ENCODE measurements around a stretch of chr2.

GRCh38 chr2:39512103-39512778 is 75.2 kb upstream of the MAP4K3 start:
- RRBS: no CpG with 5 or more reads among the region's 8 CpGs

DNA sequence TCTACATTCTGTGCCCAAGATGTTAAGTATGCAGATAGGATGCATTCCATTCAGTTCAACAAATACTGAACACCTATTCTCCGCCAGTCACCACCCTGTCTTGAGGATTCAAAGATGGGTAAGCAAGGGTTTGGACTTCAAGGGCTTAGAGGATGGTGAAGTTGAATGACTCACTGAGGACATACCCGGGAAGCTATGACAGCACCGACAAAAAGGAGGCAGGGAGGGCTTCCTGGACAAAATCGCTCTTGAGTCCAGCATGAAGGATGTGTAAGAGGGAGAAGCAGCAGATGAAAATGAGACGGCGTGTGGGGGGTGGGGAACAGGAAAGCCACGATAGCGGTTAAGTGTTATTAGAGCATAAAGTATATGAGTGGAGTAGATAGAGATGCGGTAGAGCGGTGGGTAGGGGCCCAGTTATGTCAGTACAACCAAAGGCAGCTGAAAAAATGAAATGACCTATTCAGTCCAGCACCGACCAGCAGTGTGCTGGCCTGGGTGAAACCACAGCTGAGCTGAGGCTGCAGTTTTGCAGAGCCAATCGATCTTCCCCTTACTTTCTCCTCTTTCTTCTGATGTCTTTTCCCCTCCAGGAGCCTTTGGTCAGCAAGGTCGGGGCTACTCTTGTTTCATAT is 1.8 kb upstream of the THUMPD2 start:
- RRBS: no CpG with 5 or more reads among the region's 13 CpGs

DNA sequence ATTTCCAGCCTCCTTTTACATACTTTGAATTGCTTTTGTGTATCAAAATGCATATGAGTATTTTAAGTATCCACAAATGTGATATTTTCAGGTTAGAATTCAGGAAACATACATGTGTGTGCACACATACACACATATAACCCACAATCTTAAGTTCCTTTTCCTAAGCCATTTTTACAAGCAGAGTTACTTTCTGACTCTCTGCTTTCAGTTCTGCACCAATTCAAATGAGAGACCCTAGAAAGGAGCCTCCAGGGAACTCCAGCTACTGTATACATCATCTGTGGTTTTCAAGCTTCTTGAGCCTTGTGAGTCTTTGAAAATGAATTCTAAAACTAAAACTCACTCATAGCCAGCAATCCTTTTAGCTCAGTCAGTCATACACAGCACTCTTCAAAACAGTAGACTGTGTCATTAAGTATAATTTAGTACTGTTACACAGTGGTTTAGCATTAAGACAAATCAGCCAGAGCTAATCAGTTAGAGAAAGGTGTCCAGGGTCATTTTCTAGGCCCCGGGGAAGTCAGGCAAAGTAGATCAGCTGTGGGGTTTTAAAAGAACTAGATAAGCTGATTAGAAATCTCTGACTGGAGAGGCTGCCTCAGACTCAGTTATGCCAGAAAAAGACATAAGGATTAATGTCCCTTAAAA is 322.0 kb upstream of the THUMPD2 start:
- RRBS: no CpG with 5 or more reads among the region's 1 CpG

DNA sequence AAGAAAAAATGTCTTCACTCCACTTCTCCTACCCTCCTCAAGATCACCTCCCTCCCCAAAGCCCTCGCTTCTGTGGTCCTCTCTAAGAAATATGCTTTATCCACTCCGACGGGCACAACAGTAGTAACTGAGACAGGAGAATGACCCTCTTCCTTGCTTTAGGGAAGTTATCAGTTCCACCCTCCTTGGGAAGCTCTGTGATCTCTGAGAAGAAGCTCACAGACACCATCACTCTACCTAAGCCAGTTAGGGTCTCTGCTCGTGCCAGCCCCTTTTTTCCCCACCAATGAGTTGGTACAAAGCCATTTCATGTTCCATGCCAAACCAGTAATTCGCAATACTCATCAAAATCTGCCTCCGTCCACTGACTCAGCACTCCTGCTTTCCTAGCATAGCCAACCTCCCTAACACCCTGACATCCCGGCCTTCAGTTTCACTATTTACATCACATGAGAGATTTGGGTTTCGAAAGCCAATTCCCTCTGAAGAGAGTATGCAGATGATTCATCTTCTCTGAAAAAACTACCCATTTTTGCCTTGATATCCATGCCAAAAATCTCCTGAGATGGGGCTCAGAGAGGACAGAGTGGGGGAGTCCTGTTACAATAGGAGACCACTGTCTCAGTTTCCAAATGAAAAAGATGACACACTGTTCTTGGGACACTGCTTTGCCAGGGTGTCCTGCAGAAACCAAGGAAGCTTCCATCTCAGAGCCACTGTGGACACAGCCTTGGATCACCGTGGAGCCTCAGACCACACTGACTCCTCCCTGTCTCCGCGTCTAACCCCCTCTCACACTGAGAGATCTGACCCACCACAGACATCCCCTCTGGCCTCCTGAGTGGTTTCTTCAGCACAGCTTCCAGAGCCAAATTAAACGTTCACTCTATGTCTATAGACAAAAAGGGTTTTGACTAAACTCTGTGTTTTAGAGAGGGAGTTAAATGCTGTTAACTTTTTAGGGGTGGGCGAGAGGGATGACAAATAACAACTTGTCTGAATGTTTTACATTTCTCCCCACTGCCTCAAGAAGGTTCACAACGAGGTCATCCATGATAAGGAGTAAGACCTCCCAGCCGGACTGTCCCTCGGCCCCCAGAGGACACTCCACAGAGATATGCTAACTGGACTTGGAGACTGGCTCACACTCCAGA is 113.7 kb upstream of the PKDCC start:
- RRBS: no CpG with 5 or more reads among the region's 16 CpGs

- RRBS: no CpG with 5 or more reads among the region's 13 CpGs
These were observed 100.1 kb upstream of the PKDCC start for GRCh38 chr2:41947571-41948245.

DNA sequence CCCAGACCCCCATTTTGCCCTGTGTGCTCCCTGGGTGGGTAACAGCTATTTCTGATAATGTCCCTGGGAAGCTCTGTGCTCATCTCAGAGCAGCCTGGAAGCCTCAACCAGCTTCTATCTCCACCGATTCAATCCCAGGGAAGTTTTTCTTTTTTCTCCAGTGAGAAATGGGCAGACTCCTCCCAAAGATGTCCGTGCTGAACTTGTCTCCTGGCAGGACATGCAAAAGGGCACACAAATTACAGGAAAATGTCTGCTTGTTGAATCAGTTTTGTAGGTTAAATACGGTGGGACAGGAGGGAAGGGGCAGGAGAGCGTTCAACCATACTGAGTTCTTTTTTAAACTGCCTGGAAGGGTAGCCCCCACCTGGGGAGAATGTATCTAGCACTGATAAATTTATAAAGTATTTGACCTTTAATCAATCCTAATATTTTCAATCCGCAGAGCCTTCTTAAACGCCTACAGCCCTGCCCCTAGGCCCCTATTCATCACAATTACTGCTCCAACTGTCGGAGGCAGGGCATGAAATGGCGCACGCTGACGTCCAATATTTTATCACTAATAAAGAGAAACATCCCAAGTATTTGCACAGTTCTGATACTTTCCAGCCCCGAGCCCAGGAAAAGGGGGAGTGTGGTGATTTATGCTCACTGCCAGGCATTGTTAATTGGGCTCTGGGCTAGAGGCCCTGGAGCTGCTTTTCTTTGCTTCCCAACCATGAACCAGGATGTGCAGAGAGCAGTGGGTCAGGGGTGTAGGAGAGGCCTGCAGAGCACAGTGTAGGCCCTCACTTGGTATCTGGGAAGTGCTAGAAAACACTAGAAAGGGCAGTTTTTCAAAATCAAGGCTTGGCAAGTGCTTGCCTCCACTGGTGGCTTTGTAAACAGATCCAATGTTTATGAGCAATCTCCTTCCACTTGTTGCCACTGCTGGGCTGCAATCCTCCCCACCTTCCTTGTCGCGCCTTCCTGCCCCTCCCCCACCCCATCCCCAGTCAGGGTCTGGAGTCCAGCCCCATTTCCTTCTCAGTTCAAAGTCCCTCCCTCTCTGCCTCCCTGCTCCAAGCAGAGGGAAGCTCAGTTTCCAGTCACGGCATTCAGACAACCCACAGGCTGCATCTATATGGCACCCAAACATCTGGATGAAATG is 84.2 kb upstream of the PKDCC start:
- RRBS: no CpG with 5 or more reads among the region's 14 CpGs

DNA sequence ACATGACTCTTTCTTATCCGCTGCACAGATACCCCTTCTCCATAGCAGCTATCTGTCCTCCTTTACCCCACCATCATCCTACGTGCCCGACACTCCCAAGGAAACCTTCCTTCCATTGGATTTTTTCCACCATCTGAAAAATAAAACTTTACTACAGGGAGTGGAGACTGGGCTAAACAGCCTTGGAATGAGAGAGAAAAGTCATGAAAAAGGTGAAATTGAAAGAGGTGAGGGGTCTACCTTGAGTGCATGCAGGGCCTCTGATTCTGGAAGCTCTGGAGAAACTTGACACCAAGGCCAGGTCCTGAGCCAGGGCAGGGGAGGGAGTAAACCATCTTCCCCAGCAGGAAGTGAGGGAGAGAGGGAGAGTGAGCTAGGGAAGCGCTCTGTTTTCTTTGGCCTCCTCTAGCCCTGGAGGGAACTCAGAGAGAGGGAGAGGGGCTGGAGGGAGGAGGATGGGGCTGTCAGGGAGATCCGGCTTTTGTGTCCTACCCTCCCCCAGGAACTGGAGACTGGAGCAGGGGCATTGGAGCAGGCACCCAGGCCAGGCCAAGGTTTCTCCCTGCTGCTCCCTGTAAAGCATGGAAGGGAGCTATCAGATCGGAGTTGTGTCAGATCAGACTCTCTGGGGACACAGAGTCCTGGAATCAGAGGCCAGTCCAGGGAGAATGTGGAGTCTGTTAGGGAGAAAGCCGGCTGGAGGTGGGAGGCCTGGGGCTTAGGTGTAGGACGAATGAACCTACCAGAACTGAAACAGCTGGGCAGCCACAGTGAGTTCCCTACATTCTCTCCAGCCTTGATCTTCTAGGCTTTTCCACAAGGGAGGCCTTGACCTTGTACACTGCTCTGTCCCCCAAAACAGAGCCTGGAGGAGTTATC is 22.7 kb upstream of the PKDCC start:
- RRBS: no CpG with 5 or more reads among the region's 8 CpGs

GRCh38 chr2:42048495-42049462 is 958 bp downstream of the PKDCC start:
- RRBS: 94% methylated on average over 18 of the region's 52 CpGs

- RRBS: no CpG with 5 or more reads among the region's 27 CpGs
These were observed 36.3 kb upstream of the EML4 start for GRCh38 chr2:42132346-42133757.

GRCh38 chr2:42141167-42141598 is 28.0 kb upstream of the EML4 start:
- RRBS: no CpG with 5 or more reads among the region's 6 CpGs

DNA sequence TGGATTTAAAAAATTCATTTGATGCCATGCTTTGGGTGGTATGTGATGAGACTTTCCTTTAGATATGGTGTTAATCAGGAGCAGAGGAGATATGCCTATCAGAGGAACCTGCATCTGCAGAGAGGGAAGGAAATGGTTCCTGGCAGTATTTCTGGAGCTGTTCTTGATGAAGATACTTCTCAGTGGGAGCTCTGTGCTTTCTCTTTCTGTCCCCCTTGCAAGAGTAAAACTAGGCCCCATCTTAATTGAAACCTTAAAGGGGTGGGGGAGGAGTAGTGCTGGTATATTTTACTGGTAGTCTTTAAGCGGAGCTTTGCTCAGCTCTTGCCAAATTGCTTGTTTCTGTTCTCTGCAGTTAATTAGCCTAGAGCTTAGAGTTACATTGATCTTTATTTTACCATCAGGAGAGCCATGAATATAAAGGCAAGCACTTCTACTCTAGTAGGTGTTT is 2.5 kb downstream of the EML4 start:
- RRBS: no CpG with 5 or more reads among the region's 1 CpG

GRCh38 chr2:42187944-42188350 is 18.8 kb downstream of the EML4 start:
- RRBS: no CpG with 5 or more reads among the region's 5 CpGs

DNA sequence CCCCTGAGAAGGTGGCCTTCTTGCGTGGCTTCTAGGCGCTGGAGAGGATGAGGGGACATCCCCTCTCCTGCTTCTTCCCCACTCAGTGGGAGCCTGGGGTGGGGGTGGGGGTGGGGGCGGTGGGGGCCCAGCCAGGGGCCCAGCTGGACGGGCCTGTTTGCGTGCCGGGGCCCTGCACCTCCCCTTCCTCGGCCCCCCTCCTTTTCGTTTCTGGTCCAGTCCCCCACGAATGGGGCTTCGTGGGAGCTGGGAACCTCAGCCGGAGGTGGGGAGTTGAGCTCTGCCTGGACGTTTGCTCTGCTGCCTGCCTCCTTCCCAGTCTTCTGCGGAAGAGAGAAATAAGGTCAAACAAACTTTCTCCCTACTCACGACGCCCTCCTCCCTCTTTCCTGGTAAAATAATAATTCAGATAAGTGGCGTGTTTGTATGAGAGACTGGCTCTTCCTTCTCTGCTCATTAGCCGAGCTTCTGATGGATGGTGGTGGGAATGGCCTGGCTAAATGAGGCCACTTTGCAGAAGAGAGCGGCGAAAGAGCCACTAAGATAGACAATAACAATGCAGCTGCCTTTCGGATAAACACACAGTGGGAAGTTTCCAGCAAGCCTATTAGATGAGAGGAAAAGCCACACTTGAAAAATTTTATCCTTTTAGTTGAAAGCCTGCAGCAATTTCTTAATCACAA is 803 bp downstream of the MTA3 start:
- RRBS: 30% methylated on average over 3 of the region's 20 CpGs

DNA sequence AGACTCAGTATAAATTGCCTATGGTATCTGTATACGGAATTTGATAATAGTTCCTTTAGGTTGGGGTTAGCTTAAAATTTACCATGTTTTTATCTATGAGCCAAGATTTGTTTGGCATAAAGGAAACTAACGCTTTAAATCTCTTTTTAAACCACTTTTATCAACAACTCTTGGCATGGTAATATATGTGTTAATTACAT is 68.8 kb downstream of the MTA3 start:
- RRBS: no CpG with 5 or more reads among the region's 2 CpGs

DNA sequence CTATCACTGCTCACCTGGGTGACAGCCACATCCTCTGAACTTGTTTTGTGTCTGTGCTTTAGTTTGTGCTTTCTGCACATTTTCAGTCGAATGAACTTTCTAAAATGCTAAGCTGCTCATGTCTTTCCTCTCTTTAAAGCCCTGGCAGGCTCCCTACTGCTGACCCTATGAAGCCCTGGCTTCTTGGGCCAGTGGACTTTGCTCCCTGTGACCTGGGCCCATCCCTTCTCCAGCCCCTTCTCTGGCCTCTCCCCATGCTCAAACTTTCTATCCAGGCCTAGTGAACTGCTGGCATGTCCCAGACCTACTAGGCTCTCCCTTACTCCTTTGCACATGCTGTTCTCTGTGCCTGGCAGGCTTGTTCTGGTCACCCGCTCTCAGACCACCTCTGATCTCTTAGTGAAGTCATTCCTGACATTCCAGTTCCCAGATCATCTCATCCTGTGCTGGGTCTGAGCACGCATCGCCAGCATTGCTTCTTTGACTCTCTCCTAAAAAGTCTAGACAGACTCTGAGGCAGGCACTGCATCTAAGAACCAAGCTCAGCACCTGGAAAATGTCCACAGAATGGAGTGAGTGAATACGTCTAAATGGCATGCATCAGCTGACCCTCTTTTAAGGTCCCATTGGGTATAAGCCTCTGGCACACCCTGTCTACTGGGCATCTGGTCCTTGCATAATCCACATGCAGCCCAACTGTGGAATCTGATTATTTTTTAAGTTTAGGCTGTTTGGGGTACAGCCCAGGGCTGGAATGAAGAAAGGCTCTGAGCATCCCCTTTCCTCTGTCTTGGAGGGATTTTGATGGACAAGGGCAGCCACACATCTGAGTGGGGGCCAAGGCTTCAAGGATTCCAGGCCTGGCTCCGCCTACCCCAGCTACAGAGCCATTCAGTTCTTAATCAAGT is 130.5 kb upstream of the HAAO start:
- RRBS: no CpG with 5 or more reads among the region's 6 CpGs

- RRBS: no CpG with 5 or more reads among the region's 12 CpGs
These were observed 194.1 kb downstream of the ZFP36L2 start for GRCh38 chr2:43032176-43032817.

DNA sequence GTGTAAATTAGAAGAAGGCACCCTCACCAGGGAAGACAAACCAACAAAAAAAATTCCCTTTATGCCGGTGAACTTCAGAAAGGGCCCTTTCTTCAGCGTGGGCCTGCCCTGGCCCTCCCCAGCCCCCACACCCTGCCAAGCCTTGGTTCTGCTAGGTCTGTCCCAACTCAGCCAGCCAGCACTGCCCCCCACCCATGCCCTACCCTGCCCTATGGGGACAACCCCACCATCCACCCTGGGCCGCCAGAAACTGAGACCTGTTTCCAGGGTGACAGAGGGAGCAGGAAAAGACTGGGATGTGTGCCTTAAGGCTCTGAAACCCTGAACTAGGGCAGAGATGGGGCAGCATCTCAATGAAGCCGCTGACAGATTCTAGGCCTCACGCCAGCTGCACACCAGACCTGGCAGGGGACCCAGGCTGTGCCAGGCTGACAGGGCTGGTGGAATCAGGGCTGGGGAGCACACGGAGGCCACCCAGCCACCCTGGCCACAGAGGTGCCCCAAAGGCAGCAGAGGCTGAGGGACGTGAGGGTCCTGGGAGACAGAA is 169.5 kb downstream of the ZFP36L2 start:
- RRBS: no CpG with 5 or more reads among the region's 7 CpGs

DNA sequence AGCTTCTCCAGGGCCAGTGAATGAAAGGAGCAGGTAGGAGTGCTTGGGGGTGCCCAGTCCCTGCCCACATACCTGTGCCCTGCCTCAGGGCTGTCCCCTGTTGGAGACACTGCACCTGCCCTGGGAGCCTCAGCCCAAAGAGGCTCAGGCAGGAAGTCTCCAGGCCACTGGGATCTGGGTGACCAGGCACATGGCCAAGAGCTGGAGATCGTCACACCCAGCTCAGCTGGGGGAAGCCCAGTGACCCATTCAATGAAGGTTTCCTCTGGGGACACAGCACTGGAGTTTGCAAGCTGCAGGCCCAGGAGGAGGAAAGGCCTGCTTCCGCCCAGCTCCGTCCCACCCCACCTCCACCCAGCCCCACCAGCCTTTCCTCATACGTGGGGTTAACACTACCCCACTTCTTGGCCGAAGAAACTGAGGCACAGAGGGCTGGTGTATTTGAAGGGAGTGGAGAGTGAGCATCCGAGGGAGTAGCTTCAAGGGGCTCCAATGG is 156.3 kb downstream of the ZFP36L2 start:
- RRBS: no CpG with 5 or more reads among the region's 6 CpGs

GRCh38 chr2:43127645-43128081 is 98.7 kb downstream of the ZFP36L2 start:
- RRBS: no CpG with 5 or more reads among the region's 13 CpGs

DNA sequence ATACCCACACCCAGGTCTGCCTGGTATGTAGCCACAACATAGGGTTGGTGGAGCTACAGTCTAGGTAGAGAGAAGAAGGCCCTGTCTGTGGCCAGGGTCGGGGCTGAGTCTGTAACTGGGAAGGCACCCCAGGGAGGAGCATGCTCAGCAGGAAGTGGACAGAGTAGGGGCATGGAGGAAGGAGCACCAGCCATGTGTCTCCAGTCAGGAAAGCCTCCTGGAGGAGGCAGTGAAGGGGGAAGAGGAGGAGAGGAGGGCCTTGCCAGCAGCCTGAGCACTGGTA is 98.3 kb downstream of the ZFP36L2 start:
- RRBS: no CpG with 5 or more reads among the region's 1 CpG

Measured in CMK (cell line).